H7 (cell line): ENCODE measurements around the gene COMMD3.

DNA sequence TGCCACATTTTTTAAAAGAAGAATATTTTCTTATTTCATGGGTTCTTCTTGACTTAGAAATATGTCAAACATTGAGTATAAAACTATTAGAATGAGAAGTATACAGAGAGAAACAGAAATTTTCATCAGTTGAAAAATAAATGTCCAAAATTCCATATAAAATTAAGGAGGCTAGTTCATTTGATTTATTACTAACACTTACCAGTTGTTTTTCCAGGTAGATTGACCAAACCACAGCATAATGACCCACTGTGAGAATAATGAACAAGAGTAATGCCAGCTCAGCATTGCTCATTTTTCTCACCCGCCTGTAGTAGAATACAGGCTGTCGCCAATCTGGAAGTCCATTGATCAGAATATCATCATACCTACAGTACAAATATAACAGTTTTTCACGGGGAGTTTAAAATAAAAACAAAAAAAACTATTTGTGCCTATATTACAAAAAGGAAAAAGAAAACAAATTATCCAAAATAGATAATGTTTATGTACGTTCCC lies 82.9 kb downstream of the DNAJC1 start:
- RAMPAGE, long total RNA, result no peak

GRCh38 chr10:21961899-21962458 lies 41.6 kb downstream of the DNAJC1 start:
- RAMPAGE, long total RNA, result no peak

DNA sequence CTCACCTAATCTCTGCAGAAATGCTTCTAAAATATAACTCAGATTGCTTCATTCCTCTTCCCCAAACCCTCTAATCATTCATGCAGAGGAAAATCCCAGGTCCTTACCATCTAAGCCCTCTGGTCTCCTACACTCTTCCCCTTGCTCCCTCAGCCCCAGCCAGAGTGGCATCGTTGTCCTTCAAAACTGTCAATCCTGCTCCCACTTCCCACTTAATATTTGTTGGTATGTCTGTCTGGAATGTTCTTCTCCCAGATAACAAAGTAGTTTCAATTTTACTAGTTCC lies 27.5 kb upstream of the DNAJC1 start:
- RAMPAGE, long total RNA, result no peak

DNA sequence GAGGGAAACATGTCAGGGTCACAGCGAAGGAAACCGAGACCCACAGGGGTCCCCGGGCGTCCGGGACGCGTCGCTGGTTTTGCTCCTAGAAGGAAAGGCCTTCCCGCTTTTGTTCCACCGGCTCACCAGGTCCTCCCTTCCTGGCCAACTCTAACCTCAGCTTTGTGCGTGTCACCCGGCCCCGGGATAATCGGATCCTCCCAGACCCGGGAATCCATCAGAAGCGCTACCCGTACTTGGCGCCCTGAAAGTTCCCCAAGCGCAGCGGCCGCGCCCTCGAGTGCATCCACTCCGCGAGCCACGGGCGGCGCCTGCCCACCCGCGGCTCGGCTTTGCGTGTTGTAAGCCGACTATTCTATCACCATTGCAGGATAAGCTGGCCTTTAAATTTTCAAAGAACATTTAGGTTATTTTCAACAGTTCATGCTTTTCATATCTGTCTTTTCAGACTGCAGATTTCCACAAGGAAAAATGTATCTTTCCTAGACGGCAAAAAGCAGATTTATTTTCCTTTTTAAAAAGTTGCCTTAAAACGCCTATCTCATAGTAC lies 35.7 kb upstream of the EBLN1 start:
- RAMPAGE, long total RNA, result no peak

DNA sequence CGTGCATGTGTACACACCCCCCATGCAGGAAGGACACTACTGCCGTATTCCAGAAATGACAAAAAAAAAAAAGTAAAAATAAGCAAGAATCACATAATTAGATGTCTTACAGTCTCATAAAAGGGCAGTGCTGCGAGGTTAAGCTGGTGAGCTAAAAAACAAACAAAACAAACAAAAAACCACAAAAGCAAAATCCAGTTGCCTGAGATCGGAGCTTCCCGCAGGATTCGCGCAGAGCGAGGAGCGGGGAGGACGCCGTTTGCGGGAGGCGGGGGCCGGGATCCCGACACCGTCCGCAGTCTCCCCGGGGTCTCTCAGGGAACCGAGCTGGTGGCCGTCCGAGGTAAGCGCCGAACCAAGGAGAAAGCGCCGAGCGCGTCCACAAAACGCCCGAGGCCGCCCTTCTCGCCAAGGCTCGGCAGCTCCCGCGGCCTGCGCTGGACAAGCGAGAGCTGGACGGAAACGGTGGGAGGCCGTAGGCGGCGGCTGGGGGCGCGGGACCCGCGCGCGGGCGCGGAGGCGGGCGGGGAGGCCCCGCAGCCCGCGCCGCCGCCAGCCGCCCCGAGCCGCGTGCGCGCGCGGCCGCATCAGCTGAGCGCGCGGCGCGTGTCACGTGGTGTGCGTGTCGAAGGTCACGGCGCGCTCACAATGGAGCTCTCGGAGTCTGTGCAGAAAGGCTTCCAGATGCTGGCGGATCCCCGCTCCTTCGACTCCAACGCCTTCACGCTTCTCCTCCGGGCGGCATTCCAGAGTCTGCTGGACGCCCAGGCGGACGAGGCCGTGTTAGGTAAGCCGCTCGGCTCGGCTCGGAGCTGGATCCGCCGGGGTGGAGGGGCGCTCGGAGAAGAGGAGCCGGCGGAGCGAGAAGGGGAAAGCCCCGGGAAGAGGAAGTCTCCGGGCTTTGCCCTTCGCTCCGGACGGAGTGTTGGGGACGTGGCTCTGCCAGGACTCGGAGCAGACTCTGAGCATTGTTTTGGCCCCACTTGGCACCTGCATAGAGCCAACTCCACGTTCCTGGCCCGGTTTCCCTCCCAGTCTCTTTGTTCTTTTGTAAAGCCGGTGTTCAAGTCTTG lies at the start of gene COMMD3:
TSS of gene COMMD3 (plus strand) at position 619 of the 1,073 bp plus-strand sequence.
- RAMPAGE, long total RNA, result start-site peak on the plus strand centred at position 625 of the sequence, 26 bp wide, 23 reads

GRCh38 chr10:22578208-22578911 lies 136.0 kb downstream of the PIP4K2A start:
- RAMPAGE, long total RNA, result no peak

GRCh38 chr10:22715274-22715620 lies 869 bp upstream of the PIP4K2A start:
- RAMPAGE, long total RNA, result no peak

GRCh38 chr10:24384796-24385324 lies 175.9 kb downstream of the KIAA1217 start:
- RAMPAGE, long total RNA, result no peak

DNA sequence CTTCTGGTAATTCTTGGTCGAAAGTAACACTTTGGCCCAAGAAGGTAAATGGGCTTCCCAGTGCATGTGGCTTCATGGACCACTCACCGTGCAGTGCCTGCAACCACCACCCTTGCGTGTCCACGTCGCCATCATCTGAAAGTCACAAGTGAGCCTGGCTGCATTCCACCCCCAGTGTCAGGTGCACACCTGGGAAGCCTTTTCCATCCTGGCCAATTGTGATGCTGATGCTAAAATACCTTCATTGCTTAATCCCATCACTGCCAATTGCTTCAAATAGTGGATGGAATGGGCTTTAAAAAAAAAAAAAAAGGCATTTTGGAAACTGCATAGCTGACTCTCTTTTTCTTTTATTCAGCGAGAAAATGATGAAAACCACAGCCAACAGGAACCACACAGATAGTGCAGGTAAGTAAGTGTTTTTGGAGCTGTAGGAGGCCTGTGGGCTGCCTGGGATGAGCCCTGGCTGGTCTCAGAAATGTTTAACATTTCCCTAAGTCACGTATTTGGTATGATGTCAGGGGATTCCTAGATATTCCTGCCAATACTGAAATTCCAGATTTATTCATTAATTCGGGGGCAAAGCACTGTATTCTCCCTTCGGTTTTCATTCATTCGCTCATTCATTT lies 228.8 kb downstream of the ARHGAP21 start:
- RAMPAGE, long total RNA, result no peak

- RAMPAGE, long total RNA, result no peak
These were observed 132.5 kb downstream of the ARHGAP21 start for GRCh38 chr10:24591027-24591839.

- RAMPAGE, long total RNA, result no peak
These were observed 71.7 kb downstream of the ARHGAP21 start for GRCh38 chr10:24652065-24652266.

GRCh38 chr10:26443980-26444320 lies 5.8 kb downstream of the APBB1IP start:
- RAMPAGE, long total RNA, result no peak

DNA sequence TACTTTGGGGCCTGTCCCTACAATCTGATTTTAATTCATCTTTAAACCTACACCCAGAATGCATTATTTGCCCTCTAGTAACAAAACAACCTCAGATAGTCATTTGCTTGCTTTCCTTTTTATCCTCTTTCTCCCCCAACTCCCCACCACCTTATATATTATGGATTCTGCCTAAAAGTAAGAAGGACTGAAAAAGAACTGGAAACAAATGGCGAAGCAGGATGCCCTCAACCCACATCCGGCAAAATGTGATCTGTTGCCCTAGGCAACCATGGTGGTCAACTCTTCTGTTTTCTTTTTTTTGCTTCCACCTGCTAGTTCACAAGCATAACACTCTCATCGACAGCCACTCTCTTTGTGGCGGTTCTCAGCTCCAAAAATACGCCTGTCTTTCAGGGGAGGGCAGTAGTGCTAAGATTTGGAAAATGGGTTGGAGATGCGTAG lies 10.5 kb downstream of the APBB1IP start:
- RAMPAGE, long total RNA, result no peak

- RAMPAGE, long total RNA, result no peak
These were observed 42.8 kb downstream of the APBB1IP start for GRCh38 chr10:26480923-26481439.

- RAMPAGE, long total RNA, result no peak
These were observed 85.1 kb upstream of the PDSS1 start for GRCh38 chr10:26612364-26612823.

GRCh38 chr10:26662178-26662443 lies 35.4 kb upstream of the PDSS1 start:
- RAMPAGE, long total RNA, result no peak

DNA sequence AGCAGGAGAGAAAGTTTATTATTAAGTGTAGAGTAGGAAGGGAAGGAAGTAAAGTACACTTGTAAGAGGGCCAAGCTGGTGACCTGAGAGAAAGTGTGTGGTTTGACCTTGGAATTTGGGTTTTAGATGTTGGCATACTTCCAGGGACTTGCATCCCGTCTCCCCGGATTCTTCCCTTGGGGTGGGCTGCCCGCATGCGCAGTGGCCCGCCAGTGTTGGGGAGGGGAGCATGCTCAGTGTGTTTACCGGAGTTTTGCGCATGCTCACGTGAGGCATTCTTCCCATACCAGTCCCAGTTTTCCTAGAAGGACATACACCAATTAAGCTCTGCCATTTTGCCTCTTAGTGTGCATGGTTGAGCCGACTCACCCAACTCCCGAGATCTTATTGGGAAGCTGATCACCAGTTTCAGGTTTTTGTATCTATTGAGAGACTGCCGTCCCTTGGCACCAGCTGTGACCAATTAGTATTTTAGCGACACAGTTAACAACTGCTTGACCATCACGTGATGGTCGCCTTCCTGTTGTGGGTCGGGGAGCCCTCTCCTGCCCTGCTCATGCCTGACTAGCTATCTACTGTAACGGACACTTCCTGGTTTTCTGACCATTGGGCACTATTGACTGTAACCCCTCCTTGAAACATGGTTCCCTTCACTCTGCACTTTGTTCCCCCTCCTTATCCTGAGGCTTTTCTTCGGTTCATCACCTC lies 9.6 kb downstream of the PDSS1 start:
- RAMPAGE, long total RNA, result no peak

DNA sequence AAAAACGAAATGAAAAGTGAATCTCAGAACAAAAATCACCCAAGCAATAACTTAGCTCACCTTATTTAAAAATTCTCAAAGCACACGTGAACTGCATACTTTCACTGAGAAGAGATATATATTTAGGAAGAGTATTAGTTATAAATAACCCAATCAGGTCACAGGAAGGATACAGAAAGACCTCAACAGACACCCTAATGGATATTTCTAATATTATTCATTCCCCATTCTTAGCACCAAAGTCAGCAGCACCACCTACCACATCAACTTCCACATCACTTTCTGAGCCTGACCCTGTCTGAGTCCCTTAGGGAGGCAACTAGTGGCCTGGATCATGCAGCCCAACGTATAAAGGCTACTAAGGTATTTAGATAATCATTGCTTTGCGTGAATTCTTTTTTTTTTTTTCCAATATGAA lies 2.7 kb downstream of the ABI1 start:
- RAMPAGE, long total RNA, result no peak

GRCh38 chr10:26859522-26860003 lies 1.2 kb downstream of the ABI1 start:
- RAMPAGE, long total RNA, result no peak

GRCh38 chr10:27125221-27125703 lies 25.0 kb upstream of the ANKRD26 start:
- RAMPAGE, long total RNA, result no peak